Measurements from ENCODE around the genes H4C12, H2AC15 and H3C11.

GRCh38 chr6:27565634-27566909, 93.2 kb upstream of the ZNF184 start:
- PRO-cap: no peak

DNA sequence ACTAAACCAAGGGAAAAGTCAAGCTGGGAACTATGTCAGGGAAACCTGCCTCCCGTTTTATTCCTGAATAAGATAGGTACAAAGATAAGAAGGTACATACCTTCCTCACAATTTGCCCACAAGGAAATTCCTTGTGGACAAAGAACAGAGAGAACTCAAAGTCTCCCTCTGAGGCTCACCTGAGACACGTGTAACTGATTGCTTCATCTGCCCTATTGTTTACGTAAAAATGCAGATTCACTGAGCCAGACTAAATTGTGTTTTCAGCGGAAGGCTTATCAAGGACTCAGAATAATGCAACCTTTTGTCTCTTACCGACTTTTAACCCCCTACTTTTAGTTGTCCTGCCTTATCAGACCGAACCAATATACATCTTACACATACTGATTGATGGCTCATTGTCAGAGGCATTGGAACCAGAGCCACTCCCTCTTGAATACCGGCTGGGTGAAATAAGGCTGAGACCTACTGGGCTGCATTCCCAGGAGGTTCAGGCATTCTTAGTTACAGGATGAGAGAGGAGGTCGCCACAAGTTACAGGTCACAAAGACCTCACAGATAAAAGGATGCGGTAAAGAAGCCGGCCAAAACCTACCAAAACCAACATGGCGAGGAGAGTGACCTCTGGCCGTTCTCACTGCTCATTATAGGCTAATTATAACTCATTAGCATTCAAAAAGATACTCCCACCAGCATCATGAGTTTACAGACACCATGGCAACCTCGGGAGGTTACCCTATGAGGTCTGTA, 95.4 kb upstream of the ZNF184 start:
- PRO-cap: no peak

GRCh38 chr6:27778905-27779177, 28.9 kb downstream of the H2BC13 start:
- PRO-cap: no peak

GRCh38 chr6:27829421-27829846, 1.9 kb downstream of the H4C12 start:
- PRO-cap: no peak

DNA sequence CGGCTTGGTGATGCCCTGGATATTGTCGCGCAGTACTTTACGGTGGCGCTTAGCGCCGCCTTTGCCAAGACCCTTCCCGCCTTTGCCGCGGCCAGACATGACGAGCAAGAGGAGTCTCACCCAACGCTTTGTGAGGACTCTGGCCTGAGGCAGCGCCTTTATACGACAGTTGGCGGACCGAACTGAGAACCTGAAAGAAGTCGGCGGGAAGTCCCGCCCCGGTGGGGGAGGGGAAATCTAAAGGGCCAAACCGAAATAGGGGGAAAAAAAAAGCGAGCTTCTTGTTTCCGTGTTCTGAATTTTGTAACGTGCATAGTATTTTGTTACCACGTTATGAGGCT, at the start of gene H4C12:
TSS of gene H4C12 (minus strand) at position 132 of the 341 bp plus-strand sequence.
- PRO-cap: unidirectional peak, plus-strand start at position 284 of the sequence

DNA sequence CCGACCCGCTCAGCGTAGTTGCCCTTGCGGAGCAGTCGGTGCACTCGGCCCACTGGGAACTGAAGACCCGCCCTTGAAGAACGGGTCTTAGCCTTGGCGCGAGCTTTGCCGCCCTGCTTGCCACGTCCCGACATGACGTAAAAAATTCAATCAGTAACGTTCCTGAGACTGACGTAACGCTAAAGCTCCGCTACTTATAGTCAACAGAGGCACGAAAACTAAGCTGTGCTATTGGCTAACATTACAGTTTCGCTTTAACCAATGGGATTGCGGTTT, at the start of gene H2AC15:
TSS of gene H2AC15 (minus strand) at position 170 of the 276 bp plus-strand sequence.
- PRO-cap: bidirectional peak, plus-strand start outside the sequence, minus-strand start at position 61 of the sequence

GRCh38 chr6:27871709-27872618, at the start of gene H3C11:
H3C11 (minus strand) TSS chr6:27872346.
- PRO-cap: bidirectional peak, plus-strand start at chr6:27872111, minus-strand start at chr6:27871961; bidirectional peak, plus-strand start at chr6:27872453, minus-strand start at chr6:27872345

- PRO-cap: no peak
Observed at GRCh38 chr6:28002991-28003744, 46.1 kb downstream of the OR2B6 start.

- PRO-cap: no peak
Observed at GRCh38 chr6:28085380-28085923, 5.1 kb downstream of the ZNF165 start.

DNA sequence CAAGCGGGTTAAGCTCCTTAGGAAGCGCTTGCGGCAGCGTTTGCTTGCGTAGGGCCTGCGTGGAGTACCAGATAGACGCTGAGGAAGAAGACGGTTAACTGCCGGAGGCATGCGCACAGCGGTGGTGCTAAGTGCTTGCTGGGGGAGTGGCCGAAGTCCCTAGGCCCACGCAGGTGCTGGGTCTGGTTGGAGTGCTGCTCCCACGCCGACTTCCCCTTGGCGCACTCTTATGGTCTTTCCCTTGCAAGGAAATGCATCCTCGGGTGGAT, 23.0 kb downstream of the ZSCAN31 start:
- PRO-cap: no peak

DNA sequence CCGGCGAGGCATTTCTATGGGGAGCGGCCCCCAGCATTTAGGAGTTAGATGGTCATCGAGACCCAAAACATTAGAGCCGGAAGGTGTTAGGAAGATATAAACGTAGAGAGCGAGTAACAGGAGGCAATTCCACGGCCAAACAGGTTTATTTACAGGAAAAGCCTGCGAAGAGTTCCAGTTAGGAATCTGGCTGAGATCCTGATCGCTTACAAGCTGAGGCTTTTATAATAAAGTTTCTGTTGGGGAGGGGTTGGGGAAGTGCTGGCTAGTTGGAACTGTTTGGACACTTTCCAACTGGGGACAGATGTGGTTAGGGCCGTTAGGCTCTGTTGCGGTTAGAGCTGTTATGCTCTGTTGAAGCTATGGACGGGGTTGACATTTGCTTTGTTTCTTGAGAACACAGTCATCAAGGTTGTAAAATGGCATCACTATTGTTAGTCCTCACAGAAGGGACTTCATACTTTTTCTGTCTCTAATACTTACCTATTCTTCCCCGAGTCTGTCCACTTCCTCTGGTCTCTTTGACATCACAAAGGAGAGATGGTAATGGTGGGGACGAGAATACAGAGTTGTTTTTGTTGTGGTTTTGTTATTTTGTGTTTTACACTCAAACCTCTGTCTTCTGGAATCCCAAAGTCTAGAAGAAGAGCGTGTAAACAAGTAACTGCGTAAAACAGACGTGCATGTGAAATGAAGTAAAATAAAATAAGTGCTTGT, 517 bp upstream of the ZSCAN31 start:
- PRO-cap: bidirectional peak, plus-strand start at position 338 of the sequence, minus-strand start at position 215 of the sequence

DNA sequence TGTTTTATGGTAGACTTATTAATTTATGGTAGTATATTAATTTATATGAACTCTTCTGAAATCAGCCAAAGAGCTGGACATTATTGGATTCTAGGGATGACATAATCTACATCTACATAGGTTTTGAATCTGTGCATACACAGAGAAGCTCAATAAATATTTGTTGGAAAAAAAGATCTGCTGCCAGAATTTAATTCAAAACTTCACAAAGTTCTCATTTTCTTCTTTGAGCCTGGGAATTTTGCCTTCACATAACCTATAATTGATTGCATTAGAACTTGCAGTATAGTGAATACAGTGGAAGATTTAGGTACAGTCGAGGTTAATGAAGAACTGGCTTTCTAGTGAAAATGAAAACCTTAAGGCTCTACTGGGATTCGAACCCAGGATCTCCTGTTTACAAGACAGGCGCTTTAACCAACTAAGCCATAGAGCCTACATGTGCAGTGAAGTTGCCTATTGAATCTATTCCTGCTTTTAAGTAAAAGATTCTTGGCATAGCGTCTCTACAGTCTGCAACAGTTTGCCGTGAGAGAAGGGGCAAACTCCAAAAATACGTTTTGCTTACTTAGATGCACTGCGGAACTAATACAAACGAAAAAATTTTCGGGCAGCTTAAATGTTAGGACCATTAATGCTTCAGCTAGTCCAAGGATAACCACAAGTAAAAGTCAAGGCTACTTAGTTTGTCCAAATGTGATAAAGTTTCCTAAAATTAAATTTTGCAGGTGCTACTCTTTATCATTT, 31.1 kb upstream of the ZSCAN23 start:
- PRO-cap: no peak

DNA sequence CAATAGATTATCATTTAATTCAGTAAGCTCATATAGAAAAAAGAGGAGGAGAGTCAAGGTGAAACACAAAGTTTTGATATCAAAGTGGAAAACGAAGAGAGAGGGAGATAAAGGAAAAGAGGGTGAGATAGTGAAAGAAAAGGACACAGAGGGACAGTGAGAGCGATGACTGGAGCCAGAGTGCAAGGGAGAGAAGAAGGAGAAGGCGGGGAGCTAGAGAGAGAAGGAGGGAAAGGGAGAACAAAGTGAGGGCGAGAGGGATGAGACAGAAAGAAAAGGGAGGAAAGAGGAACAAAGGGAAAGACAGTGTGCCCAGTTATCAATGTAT, 27.7 kb downstream of the GPX5 start:
- PRO-cap: no peak

DNA sequence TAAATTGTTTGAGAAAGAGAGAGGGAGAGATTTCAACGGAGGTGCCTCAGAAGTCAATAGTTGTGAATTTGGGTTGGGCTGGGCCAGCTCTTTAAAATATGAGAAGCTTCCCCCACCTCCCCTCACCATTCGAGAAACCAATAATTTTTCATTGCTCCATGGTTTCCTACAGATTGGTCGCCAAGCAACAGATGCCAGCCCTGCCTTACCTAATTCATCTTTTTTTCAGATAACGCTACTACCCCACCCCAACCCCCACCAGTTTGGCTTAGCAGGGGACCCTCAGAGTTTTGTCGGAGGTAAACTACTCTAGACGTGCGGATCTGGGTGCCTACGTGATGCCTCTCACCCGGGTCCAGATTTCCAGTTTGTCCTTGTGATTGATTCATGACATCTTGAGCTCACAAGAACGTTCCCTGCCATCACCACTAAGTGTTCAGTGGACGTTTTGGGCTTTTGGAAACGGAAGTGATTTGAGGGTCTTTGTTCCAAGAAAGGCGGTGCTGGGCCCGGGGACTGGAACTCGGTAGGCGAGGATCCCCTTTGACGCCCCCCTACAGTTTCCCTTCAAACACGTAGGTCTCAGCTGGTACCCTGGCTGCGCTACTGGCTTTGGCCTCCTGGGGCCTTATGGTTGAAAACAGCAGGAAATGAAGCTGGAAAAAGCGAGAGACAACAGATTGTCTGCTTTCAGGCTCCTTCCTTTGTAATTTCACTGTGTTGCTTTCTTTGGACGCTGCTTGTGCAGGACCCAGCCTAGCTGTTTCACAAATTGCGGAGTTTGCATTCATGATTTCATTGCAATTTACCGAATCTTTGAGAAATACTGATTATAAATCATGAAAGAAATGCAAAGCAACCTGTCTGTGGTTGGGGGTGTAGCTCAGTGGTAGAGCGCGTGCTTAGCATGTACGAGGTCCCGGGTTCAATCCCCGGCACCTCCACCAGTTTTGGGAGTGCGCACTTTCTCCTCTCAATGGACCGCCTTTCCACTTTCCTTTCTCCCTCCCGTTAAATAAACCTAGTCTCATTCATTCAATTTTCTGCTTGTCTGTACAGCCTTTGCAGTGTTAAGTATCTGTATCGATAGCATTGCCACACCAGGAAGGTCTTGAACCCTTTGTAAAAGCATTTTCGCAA, 19.6 kb upstream of the SCAND3 start:
- PRO-cap: unidirectional peak, plus-strand start at position 867 of the sequence

DNA sequence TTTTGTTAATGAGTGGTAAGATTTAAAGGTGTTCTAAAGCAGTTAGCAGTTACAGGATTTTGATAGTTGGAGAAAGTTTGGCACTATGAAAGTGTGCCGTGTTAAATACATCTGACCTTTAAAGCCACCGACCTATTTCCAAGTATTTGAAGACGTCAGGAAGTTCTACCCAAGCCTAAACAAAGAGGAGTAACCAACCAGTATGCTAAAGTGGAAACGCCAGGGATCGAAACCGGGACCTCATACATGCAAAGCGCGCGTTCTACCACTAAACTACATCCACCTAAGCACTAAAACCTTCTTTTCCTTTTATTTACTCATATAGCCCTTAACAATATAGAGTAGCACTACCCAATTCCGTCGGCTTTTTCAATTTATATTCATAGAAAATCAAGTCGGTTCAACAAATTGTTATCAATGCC, 46.8 kb upstream of the SCAND3 start:
- PRO-cap: no peak

GRCh38 chr6:28658050-28659015, 71.2 kb upstream of the SCAND3 start:
- PRO-cap: unidirectional peak, minus-strand start at chr6:28658313

DNA sequence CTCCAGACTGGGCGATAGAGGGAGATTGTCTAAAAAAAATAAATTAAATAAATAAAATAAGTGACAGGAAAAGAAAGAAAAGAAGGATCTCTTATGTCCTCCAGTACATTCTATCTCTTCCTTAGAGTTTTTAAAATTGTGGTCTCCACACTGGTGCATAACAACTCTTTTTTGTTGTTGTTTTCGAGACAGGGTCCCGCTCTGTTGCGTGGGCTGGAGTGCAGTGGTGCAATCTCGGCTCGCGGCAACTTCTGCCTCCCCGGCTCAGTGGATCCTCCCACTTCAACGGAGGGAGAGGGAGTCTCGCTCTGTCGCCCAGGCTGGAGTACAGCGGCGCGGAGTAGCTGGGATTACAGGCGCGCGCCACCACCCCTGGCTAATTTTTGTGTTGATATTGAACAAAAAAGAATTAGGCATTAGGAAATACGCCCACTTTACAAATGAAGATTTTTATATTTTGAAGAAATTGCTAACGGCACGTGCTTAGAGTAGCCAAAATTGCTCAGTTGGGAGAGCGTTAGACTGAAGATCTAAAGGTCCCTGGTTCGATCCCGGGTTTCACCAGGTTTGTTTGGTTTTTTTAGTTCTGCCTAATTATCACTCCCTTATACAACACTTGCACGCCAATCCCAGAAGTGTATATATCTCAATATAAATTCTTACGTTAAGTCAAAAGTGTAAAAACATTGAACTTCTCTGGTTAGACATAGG, 159.7 kb downstream of the TRIM27 start:
- PRO-cap: no peak

GRCh38 chr6:28867115-28867390, 56.7 kb downstream of the TRIM27 start:
- PRO-cap: unidirectional peak, minus-strand start at chr6:28867232

- PRO-cap: bidirectional peak, plus-strand start at chr6:28896445, minus-strand start at chr6:28896333
Observed at GRCh38 chr6:28896139-28896779, 27.5 kb downstream of the TRIM27 start.

GRCh38 chr6:28922477-28922642, 1.4 kb downstream of the TRIM27 start:
- PRO-cap: bidirectional peak, plus-strand start at chr6:28922688, minus-strand start at chr6:28922580